ENCODE measurements around the genes BRAF, TAS2R38, LLCFC1 and TAS2R39.

GRCh38 chr7:139775418-139776416 is 2.1 kb downstream of the HIPK2 start:
- RRBS: 2% methylated on average over 2 of the region's 22 CpGs

GRCh38 chr7:140175917-140176616 is 716 bp downstream of the KDM7A start:
- RRBS: 1% methylated on average over 44 of the region's 100 CpGs

- RRBS: no CpG with 5 or more reads among the region's 10 CpGs
These were observed 52.2 kb upstream of the KDM7A start for GRCh38 chr7:140229006-140229457.

DNA sequence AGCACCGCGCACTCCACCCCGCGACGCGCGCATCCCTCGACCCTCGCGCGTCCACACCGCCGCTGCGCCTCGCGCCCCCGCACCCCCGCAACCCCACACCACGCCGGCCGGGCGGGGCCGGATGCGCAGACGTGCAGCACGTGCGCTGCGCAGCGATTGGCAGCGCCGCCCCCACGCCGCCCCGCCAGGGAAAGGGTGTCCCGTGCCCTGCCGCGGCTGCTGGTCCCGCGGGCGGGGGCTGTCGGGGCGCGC is 53.7 kb upstream of the KDM7A start:
- RRBS: no CpG with 5 or more reads among the region's 43 CpGs

DNA sequence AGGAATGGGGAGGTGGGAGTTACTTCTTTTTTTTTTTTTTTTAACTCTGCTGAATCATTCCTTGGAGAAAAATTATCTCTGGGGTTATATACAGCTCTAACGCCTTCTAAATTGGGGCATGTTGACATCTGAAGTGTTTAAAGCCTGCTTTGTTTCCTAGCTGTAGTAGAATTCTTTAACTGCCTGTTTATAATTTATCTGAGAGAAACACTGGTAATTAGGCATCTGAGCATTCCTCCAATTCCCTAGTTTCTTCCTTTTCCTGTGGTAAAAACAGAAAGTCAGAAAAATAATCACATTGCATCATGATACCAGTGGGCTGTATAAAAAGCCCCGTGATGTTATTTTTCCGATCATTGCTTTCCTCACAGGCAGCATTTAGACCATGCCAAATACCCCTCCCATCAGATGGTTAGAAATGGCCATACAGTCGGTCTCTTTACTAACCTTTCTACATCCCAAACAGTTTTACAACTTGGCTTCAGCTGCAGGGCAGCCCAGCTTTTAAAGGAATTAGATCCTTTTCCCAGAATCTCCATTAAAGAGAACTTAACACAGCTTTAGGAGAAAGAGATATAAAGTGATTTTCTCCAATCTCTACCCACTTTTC is 98.7 kb upstream of the KDM7A start:
- RRBS: no CpG with 5 or more reads among the region's 4 CpGs

GRCh38 chr7:140674351-140674721 is 1.6 kb downstream of the ADCK2 start:
- RRBS: no CpG with 5 or more reads among the region's 5 CpGs

DNA sequence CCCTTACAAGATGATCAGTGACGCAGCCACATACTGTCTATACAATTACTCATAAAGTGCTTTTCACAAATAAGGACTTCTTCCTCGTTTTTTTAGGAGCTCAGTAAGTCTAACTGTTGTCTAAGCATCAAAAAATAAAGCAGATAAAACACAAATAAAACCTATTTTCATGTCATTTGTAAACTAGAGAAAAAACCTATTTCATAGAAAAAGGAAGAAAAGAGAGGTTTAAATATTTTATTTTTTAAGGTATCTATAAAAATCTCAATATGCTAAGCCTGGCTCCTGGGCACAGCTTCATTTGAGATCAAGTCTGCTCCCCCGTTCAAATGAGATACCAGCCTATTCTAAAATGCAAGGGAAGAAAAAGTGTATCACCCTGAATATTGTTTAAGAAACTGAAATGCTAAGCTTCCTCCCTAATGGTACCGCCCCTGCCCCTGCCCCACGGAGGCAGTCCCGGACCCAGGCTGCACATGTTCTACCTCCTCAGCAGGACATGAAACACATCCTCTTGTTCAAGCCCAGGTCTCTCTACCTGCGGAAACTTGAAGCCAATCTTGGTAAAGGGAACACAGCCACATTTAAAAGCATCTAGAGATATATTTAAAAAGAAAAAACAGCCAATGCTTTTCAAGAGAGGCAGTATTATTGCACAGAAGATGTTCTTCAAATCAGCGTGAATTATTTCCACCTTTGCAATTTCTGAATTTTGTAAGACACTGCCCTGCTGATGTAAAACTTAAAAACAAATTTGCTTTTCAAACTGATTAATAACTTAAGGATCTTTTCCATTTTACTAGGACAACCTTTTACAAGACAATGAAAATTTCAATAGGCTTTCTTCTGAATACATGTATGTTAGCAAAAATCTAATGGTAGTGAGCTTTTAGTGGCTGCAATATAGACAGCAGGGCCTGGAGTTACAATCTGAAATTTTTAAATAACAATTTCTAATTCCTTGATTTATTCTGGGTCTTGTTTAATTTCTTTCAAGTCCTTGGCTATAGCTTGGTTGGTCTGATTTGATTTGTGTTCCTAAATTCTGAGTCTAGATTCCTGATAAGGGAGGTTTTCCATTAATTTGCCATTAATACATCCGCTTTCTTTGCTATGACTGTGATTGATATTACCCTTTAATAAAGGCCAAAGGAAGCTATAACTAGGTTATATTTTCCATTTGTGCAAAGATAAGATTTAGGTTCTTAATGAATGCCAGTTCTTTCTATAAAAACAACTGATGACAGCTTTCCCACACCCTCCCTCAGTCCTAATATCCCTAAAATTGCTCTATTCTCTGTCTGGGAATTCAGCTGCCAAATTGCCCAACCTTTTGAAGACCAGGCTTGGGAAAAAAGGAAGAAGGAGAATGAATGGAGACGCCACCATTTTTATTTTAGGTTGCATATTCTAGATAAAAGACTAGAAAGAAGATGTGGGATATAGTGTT is 27.8 kb downstream of the NDUFB2 start:
- RRBS: no CpG with 5 or more reads among the region's 10 CpGs

GRCh38 chr7:140924870-140925156 is at the start of gene BRAF:
TSS of gene BRAF (minus strand) at chr7:140924929.
- RRBS: 1% methylated on average over 17 of the region's 39 CpGs

DNA sequence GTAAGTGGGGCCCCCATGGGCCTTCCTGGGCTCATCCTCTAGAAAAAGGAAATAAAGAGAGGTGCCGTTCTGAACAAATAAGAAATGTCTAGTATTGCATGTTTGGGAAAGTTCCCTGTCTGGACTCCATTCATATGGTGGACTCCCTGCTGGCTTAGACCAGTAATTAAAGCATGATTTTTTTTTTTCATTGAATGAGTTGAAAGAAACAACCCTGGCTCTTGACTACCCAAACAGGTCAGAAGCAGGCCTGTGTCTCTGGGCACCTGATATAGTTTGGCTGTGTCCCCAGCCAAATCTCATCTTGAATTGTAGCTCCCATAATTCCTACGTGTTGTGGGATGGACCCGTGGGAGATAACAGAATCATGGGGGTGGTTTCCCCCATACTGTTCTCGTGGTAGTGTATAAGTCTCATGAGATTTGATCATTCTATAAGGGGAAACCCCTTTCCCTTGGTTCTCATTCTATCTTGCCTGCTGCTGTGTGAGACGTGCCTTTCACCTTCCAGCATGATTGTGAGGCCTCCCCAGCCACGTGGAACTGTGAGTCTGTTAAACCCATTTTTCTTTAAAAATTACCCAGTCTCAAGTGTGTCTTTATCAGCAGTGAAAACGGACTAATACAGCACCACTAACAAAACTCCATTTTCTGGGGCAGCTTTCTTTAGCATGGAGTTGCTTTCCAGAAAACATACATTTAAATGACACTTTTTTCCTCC is 206.3 kb downstream of the TMEM178B start:
- RRBS: no CpG with 5 or more reads among the region's 7 CpGs

DNA sequence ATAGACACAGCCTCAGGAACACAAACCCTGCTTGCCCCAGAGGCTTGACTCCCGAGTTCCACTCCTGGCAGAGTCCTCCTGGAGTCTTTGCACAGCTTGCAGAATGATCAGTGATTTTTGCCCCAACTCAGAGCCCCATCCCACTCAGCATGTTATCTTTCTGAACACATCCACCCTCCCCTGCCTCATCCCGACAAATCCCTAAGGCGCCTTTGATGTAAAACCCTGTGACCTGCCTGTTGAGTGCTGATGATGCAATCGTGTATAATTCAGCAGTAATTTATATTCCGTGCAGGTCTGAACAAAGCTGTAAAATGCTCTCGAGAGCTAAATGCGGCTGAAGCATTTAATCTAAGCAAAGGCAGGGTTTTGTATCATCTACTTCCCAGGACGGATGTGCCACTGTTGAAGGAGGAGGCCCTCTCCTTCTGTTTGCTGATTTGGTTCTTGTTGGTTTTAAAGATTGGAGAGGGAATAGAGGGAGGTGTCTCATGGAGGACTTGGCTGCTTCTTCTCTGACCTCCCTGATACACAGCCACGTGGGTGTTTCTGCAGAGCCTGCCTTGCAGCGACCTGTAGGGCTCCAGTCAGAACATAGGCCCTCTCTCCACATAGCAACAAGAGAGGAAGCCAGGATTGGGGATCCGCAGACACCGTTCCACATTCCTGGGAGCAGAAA is 90.4 kb upstream of the AGK start:
- RRBS: no CpG with 5 or more reads among the region's 12 CpGs

DNA sequence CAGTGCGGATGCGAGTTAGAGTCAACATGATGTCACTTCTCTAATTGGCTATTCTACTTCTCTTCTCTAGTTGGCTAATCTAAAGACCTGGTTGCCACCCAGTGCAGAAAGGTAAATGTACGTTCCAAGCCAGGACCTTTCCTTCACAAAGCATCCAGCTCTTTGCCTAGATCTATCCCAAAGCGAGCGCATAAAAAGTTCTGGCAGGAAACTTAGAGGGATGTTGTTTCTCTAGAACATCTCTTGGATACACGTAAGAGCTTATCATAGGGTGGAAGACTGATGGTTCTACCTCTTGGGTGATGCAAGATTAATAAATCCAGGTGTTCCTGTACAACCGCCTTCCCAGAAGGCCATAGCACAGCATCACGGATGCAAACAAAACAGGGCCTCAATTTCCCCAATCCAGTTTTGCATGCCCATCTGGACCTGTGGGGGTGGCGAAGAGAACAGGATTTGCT is at the start of gene TAS2R38:
Gene TAS2R38, minus strand, starts transcription at position 112 of the 461 bp plus-strand sequence.
- RRBS: no CpG with 5 or more reads among the region's 9 CpGs

- RRBS: no CpG with 5 or more reads among the region's 4 CpGs
These were observed 205.7 kb upstream of the PRSS58 start for GRCh38 chr7:142463551-142463904.

GRCh38 chr7:142715104-142715633 is 34.1 kb upstream of the PRSS1 start:
- RRBS: no CpG with 5 or more reads among the region's 3 CpGs

DNA sequence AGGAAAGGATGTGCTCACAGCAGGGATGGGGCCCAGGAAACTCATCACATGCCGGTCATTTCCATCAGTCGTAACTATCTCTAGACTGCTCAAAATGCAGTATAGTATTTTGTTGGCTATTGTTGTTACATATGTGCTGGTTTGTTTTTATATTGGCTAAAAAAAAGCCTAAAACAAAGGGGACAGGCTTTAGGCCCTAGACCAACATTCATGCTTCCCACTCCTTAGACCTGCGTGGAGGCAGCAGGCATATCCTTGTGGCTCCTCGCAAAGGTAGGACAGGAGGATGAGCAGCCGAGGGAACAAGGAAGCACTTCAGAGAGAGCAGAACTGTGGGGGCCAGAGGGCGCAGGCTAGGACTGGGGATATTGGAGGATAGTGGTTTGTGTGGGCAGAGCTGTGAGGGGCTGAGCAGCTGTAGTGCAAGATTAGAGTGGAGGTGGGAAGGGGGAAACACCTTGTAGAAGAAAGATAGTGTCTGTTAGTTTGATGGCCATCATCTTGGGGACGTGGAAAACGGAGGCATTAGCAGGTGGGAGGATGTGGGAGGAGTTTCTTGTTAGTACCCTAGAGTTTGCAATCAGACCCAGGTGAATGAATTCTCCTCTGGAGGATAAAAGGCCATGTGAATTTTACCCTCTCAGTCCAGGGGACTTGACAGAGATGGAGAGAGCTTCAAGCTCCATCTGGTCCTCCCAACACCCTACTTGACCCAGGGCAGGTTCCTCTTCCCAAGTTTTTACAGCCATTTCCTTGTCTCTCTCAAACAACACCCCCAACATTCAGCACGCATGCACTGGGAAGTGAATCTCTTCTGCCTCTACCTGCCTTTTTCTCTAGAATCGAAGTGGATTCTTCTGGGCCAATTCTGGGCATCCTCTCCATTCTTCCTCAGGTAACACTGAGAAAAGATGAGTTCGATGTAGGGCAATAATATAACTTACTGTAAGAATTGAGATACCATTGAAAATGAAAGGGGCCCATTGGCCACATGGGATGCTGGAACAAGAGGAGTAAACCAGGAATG is 34.0 kb downstream of the PRSS2 start:
- RRBS: no CpG with 5 or more reads among the region's 11 CpGs

GRCh38 chr7:142808235-142809203 is 37.7 kb downstream of the PRSS2 start:
- RRBS: no CpG with 5 or more reads among the region's 4 CpGs

DNA sequence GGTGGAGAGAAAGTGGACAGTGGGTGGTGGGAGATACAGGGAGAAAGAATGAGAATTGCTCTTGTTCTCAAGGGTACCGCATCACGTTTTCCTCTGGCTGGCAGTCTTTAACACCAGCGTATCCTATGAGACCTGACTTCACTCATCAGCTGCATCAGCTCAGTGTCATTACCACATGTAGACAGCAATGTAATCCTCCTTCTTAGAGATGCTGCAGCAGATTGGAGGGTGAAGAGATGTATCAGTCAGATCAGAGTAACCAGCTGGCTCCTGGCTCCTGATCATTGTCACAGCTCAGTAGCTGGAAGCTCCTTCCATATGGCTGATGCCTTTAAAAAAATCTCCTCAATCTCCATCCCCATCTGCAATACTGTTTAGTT is 39.8 kb upstream of the EPHB6 start:
- RRBS: no CpG with 5 or more reads among the region's 3 CpGs

- RRBS: no CpG with 5 or more reads among the region's 8 CpGs
These were observed at the start of gene LLCFC1 for GRCh38 chr7:142939330-142939773. TSS of gene LLCFC1 (plus strand) at chr7:142939484.

DNA sequence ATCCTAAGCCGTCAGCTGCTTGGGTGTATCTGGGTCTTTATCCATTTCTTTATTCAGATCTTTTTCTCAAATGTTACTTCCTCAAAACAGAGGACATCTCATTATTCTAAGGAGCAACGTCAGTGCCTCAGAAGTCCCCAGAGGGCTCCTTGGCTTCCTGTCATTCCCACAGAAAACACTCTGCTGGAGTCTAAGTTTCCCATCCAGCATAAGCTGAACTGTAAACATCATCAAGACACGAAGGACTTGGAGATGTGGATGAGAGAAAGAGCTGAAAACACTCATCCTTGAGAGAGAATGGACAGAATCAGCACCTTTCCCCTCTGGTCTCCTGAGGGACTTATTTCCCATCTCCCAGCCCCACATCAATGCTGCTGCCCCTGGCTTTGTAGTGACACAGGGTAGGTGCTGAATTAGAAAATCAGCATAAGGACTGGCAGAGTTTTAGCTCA is 2.6 kb upstream of the OR6V1 start:
- RRBS: no CpG with 5 or more reads among the region's 3 CpGs

- RRBS: no CpG with 5 or more reads among the region's 2 CpGs
These were observed at the start of gene TAS2R39 for GRCh38 chr7:143183139-143183470. TSS of gene TAS2R39 (plus strand) at chr7:143183419.

- RRBS: no CpG with 5 or more reads among the region's 16 CpGs
These were observed 1.8 kb downstream of the GSTK1 start for GRCh38 chr7:143264925-143265543.

All from brain (tissue), 1 donor.